ENCODE data around the gene POU2F3.

GRCh38 chr11:119723662-119724371, 5.2 kb downstream of the NECTIN1 start:
- PRO-cap: no peak

GRCh38 chr11:119779676-119780190, 50.7 kb upstream of the NECTIN1 start:
- PRO-cap: no peak

GRCh38 chr11:120068131-120068494, 69.8 kb downstream of the TRIM29 start:
- PRO-cap: no peak

DNA sequence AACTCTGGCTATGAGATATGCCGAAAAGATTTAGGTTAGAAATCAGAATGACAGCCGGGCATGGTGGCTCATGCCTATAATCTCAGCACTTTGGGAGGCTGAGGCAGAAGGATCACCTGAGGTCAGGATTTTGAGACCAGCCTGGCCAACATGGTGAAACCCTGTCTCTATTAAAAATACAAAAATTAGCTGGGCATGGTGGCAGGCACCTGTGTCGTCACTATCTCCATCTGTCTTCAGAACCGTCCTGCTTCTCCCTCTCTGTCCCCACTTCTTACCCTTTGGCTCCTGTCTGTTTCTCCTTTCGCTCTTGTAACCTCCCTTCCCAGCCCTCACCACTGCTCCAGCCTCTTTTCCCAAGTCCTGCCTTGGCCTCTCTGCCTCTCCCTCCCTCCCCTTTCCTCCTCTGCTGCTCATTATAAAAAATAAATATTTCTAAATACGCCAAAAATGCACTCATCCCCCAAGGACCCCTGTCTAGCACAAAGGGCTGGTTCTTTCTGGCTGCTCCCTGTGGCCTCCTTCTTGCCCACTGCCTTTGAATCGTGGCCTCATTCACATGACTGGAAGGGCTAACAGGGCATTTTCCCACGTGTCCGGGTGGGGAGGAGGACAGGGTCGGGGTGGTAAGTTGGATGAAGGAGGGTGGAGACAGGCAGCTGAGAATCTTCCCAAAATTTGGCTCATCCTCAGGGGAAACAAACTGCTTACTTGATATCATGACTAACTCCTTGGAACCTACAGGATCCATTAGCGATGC, 26.5 kb upstream of the OAF start:
- PRO-cap: no peak

GRCh38 chr11:120203597-120204079, 7.2 kb upstream of the OAF start:
- PRO-cap: no peak

DNA sequence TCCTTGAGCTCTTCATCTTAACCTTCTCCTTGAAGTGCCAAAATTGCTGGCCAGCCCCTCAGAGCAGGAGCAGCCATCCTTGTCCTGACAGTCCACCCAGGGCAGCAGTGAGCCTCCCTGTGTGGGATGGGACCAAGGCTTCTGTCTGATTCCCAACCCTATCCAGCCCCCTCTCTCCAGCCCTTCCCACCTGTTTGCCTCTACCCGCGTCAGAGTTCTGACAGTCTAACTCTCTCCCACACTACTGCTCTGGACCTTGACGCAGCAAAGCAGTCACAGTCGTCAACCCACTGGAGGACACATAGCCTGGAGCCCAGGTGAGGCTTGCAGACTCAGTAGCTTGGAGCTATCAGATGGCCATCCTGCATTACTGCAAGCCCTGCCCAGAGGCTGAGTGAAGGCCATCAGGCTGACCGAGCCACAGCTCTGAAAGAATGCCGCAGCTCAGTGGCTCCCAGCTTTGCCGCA, 3.7 kb downstream of the OAF start:
- PRO-cap: no peak

GRCh38 chr11:120236502-120236876, 3.5 kb upstream of the POU2F3 start:
- PRO-cap: unidirectional peak, plus-strand start at chr11:120236638

DNA sequence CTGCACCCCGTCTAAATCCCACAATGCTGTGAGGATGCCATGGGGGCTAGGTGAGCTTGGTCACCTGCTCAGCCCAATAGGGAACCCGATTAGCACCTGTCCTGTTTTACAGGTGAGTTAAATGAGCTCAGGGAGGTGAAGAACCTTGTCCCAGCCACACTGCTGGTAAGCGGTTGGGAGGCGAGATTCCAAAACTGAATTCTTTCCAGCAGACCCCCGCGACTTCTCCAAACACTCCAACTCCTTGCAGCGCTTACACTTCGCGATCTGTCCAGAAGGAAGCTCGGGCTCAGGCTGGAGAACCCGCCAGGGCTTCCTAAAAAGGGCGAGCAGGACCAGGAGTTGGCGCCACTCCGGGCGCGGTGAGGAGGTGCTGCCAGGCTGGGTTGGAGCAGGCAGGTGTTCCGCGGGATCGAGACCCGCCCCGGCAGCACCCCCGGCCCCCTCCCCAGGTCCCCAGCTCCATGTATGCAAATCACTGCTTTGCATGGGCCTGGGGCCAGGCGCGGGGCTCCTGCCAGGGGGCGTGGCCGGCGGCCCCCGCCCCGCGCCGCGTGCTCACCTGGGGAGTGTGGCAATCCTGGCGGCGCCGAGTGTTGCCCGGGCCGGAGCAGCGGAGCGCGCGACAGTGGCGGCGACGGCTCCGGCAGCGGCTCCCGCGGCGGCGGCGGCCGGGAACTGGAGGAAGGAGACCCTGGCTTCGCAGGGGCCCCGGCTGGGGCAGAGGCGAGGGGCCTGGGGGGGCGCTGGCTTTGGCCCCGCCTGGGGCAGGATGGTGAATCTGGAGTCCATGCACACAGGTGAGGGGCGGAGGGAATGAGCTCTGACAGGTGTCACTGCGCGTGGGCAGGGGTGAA, at the start of gene POU2F3:
TSS of gene POU2F3 (plus strand) at position 569 of the 857 bp plus-strand sequence.
- PRO-cap: no peak

DNA sequence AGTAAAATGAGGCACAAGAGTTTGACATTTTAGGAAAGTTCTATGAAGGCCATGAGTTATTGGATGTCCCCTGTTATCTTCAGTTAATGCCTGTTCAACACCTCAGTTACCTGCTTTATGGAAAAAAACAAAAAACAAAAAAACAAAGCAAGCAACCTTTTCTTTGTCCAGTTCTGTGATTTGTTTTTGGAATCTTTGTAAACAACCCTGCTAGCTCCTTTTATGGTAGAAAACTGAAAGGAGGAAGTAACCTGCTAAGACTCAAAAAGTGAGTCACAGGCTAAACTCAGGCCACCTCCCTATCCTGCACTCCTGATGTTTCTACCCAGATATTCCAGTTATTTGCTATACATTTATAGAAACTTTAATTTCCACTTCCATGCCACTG, 20.6 kb upstream of the TLCD5 start:
- PRO-cap: no peak

DNA sequence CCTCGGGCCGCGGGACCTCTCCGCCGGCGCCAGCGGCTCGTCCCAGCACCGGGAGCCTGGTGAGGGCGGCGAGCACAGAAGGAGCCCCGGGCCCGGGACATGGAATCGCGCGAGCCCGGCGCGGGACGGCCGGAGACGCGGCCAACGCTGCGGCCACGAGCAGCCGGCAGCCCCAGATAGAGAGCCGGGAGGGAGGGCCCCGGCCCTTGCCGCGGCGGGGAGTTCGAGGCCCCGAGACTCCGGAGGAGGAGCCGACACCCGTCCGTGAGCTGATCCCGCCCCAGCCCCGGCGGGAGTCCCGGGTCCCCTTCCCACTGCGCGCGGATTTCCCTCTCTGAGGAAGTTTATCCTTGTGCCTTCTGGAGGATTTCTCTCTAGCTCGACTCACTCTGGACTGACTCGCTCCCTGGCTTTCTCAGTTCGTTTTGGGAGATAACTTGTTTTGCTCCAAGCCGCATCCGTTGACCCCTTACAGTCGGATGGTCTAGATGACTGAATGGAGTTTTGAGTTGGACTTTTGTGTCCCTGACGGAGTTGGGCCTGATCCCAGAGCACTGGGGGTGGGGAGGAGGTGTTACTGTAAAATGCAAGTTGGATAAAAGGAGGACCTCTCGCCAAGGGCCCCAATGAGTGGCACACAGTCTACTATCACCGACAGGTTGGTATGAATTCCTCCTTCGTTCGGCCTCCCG, 551 bp downstream of the ARHGEF12 start:
- PRO-cap: unidirectional peak, minus-strand start at position 178 of the sequence

DNA sequence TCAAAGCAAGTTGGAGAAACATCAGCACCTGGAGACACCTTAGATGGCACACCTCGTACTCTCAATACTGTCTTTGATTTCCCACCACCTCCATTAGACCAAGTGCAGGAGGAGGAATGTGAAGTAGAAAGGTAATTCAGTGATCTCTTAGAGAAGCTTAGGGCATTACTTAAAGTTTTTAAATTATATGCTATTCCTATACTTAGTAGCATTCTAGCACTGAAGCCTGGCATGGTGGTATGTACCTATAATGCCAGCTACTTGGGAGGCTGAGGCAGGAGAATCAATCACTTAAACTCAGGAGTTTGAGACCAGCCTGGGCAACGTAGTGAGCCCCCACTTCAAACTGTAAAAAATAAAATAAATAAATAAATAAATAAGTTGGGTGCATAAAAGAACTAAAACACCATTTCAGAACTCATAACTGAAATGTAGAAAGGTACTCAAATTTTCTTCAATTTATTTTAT, 54.4 kb upstream of the GRIK4 start:
- PRO-cap: no peak

- PRO-cap: no peak
Measured at GRCh38 chr11:120467086-120467532, 44.4 kb upstream of the GRIK4 start.

GRCh38 chr11:120476601-120476902, 35.0 kb upstream of the GRIK4 start:
- PRO-cap: no peak

DNA sequence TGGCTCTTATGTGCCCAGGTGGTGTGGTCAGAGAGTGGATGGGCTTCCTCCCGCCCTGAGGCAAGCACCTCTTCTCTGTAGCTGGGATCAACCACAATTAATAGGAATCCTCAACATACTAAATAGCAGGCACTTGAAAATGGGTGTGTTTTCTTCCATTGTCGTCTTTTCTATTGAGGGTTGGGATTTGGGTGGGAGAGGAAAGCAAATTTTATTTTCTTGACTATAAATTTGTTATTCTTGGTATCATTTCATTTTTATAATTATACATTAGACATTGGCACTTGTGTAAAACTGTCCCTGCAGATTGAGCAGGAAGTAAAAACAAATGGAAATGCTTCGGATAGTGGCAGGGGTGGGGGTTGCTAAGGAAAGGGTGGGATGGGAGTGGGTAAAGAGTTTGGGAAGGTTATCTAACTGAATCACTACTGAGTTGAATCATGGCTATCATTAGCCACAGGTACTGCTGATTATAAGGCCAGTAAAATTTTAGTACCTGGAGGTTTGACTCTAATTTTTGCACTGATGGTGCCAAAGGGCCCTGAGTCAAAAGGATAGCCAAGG, 25.8 kb upstream of the GRIK4 start:
- PRO-cap: no peak

GRCh38 chr11:120565893-120566587, 54.5 kb downstream of the GRIK4 start:
- PRO-cap: no peak

DNA sequence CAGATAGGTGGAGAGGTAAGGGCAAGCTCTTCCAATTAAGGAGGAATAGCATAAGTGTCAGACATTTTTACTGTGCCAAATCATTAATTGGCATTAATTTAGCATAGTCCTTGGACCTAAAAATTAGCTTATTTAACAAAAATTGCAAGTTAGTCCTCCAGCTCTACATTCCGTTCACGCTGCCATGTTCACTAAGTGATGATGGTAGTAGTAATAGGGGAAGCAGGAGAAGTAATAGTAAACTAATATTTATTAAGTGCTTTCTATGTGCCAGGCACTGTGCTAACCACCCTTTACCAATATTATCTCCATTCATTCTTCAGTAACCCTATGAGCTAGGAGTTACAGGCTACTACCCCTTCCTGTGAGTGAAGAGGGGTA, 11.0 kb downstream of the TBCEL start:
- PRO-cap: no peak

DNA sequence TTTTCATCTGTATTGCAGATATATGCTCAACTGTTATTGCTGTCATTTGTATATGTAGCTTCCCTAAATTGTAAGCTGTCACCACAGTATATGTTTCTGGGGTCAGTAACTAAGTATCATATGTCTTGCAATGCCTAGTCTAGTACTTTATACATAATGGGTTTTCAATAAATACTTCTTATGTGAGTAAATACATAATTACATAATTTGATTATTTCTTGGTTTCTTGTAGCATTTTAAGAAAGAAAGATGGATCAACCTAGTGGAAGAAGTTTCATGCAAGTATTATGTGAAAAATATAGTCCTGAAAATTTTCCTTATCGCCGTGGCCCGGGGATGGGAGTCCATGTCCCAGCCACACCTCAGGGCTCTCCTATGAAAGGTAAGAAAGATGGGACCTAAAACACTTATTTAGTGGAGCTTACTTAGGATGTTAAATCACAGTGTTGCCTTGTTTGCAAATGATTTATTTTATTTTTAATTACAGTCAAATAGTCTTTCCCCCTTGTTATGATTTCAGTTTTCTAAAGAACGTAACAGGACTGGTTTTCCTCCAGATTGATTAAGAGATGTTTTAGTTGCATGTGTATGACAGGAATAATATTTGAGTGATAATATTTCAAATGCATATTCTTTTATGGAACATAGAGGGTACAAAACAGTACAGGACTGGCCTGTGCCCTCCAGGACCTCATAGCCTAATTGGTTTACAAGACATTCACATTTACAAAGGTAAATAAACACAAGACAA, 21.7 kb downstream of the TBCEL start:
- PRO-cap: no peak

- PRO-cap: no peak
Measured at GRCh38 chr11:121047348-121047807, 23.5 kb downstream of the TBCEL start.

DNA sequence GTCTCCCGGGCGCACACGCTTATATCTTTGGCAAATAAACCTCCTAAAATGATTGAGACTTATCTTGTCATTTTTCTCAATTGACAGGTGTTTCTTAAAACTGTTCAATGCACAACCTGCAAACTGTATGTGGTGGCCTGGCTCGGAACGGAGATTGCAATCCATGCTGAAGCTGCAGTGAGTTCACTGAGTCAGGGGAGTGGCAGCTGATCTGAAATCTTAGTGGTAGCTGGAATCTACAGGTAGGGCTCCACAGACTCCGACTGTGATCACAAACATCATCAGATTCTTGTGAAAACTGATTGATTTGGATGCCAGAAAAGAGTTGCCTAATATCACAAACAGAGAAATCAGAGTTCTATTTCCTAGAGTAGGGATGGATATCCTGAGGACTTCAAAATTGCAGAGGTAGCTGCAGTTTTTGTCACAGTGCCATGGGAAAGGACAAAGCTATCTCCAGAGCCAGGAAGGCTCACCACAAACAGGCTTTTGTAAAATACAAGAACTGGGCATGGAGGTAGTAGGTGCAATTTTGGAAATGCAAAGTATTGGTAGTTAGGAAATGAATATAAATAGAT, 57.5 kb upstream of the SC5D start:
- PRO-cap: no peak

- PRO-cap: no peak
Measured at GRCh38 chr11:121293340-121293658, 728 bp downstream of the SC5D start.